Placental pericyte (primary cell): Measurements from ENCODE around the genes OR6C4, CDK2 and ATP5F1B.

DNA sequence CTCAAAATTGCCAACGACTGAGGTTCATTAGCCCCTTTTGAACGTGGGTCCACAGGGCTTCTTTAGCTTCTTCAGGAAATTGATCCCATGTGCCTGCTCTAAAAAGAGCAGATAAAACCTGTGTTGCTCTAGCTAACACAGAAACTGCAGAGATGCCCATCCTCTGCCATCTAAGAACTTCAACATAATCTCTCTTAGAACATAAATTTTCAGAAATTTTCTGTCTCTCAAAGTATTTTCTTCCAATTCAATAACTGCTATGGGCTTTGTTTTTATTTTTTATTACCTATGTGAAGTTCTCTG lies at the start of gene OR6C4:
OR6C4 (plus strand) TSS at position 151 of the 303 bp plus-strand sequence.
- CAGE, long polyA plus RNA = no peak

- CAGE, long polyA plus RNA = no peak
Measured at GRCh38 chr12:55646078-55646889, 9.6 kb downstream of the OR10P1 start.

- CAGE, long polyA plus RNA = no peak
Measured at GRCh38 chr12:55715141-55715710, 620 bp upstream of the BLOC1S1 start.

GRCh38 chr12:55737687-55738919 lies 4.8 kb upstream of the GDF11 start:
- CAGE, long polyA plus RNA = no peak

GRCh38 chr12:55958163-55958415 lies 7.8 kb downstream of the PMEL start:
- CAGE, long polyA plus RNA = no peak

DNA sequence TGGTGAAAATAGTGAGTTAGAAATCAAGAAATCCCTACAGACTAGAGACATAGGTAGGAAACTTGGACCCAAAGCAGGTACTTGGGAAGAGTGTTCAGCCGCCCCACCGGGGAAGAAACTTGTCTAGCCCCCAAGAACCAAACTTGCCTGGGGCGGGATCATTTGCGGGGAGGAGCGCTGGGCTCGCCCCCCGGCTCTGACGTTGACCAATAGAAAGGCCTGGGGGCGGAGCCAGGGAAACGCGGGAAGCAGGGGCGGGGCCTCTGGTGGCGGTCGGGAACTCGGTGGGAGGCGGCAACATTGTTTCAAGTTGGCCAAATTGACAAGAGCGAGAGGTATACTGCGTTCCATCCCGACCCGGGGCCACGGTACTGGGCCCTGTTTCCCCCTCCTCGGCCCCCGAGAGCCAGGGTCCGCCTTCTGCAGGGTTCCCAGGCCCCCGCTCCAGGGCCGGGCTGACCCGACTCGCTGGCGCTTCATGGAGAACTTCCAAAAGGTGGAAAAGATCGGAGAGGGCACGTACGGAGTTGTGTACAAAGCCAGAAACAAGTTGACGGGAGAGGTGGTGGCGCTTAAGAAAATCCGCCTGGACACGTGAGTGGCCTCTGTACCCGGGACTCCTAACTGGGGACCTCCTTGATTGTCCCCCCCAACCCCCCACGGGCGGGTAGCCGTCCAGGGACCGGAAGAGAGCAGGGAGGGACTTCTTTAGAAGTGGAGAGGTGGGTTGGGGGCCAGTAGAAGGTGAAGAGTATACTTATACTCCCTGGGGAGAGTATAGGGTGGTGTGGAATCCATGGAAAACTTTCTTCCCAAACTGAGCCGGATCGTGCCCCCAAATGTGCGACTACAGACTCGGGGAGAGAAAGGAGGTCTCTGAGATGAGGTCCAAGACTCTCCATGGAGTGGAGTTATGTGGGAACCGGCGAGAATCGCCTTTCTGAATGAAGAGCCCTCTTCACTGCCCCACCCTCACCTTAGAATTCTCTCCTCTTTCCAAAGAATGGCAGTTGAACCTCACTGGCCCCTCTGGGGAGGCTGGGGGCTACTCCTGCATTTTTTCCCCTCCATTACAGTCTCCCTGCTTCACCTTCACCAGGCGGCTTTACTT lies at the start of gene CDK2:
CDK2 (plus strand) TSS at position 300 of the 1,111 bp plus-strand sequence.
- CAGE, long polyA plus RNA = no peak

DNA sequence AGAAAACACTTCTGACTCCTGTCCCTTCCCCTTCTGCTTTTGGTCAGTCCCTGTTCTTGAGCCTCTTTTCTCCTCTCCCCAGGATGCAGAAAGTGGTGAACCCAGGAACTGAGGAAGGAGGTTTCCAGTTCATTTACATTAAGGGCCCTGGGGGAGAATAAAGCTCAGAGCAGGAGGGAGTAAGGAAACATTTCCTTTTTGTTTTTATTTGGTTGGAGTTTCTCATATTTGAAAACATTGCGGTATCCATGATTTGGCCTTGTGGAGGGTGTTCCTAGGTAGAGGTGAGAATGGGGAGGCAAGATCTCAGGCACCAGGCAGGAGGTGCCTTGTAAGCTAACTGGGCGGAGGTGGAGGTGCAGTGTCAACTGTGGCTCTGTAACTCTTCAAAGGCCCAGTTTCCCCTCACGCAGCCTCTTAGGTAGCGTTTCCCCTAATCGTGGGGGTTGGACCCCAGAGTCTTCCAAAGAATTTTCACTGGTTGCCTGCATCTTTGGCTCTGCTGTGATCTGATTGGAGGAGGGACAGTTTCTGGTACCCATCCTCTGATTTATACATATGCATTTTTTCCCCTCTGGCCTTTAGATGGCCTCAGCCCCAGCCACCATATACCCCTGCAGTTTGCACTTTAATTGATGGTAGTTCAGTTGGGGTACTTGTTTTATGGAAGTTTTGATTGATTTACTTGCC lies 4.4 kb upstream of the SUOX start:
- CAGE, long polyA plus RNA = no peak

DNA sequence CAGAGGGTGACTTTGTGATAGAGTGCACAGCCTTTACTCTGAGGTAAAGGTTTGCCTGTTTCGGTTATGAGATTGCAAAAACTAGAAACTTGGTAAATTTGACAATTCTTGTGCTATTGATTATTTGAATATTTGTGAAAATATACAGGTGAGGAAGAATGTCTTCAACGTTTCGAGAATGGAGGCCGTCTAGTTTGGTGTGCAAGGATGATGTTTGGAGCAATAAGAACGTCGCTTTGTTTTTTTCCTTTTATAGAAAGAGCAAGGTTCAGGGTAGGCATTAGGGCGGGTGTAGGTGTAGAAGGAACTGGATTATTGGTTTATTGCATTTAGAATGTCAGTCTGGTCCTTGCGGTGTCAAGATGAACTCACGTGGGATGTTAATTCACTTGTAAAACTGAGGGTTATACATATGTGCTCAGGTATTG lies 1.1 kb downstream of the RPS26 start:
- CAGE, long polyA plus RNA = no peak

GRCh38 chr12:56097093-56097397 lies 7.3 kb upstream of the PA2G4 start:
- CAGE, long polyA plus RNA = no peak

- CAGE, long polyA plus RNA = no peak
Measured at GRCh38 chr12:56104854-56105547, 642 bp downstream of the PA2G4 start.

DNA sequence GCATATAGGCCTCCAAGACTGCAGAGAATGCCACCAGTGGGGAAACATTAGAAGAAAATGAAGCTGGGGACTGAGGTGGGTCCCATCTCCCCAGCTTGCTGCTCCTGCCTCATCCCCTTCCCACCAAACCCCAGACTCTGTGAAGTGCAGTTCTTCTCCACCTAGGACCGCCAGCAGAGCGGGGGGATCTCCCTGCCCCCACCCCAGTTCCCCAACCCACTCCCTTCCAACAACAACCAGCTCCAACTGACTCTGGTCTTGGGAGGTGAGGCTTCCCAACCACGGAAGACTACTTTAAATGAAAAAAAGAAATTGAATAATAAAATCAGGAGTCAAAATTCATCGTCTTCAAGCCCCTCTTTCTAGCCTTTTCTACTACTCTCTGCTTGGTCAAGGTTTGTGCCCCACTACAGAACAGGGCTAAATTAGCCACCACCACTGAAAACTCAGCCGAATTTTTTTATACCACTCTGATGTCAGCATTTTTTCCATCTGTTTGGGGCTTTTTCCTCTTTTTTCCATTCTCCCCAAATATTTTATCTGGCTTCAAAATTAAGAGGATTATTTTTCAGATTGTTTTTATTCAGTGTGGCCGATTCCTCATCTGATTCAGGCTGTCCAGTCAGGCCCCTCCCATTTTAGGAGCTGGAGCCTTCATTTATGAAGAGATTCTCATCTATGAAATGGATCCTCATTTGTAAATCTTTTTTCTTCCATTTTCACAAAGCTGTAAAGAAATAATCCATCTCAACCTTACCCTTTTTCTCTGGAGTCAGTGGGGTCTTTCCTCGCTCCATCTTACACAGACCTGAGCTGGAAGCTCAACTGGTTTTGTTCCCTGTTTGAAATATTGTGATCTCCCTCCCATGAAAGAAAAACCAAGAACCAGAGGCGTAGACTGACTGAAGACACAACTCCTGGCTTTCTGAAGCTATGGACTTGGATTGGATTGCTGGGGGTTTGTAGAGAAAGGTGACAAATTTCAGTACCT lies 3.3 kb upstream of the RPL41 start:
- CAGE, long polyA plus RNA = no peak

- CAGE, long polyA plus RNA = no peak
Measured at GRCh38 chr12:56154153-56154935, 2.0 kb downstream of the MYL6B start.

- CAGE, long polyA plus RNA = no peak
Measured at GRCh38 chr12:56157115-56157607, 998 bp upstream of the MYL6 start.

DNA sequence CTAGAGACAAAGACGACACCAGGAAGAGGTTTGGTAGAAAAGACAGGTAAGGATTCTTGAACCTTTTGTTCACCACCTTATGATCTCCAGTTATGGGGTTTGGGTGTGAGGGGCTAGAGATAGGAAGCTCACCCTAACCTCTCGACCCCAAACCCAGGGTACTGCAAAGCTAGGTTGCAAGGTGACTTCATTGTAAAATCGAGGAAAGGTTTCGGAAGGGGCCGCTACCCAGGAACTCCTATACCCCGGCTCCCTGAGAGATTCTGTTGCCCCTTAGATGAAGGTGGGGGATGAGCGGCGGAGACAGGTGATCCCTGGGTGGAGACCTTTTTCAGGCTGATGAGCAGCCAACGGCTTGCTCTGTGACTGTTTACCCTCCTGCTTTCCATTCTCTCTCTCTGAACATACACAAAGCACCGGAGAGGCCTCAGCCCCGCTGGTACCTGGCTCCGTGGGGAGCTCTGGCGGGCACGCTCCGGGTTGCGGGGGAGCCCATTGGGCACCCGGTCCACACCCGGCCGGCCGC lies 712 bp downstream of the SMARCC2 start:
- CAGE, long polyA plus RNA = no peak

GRCh38 chr12:56228821-56229700 lies 790 bp upstream of the SLC39A5 start:
- CAGE, long polyA plus RNA = no peak

GRCh38 chr12:56571121-56571669 lies 49.6 kb downstream of the RBMS2 start:
- CAGE, long polyA plus RNA = no peak

- CAGE, long polyA plus RNA = no peak
Measured at GRCh38 chr12:56634839-56635448, 4.8 kb upstream of the BAZ2A start.

GRCh38 chr12:56642259-56642934 lies 3.4 kb downstream of the ATP5F1B start:
- CAGE, long polyA plus RNA = no peak

- CAGE, long polyA plus RNA = no peak
Measured at GRCh38 chr12:56644733-56645182, 1.0 kb downstream of the ATP5F1B start.

DNA sequence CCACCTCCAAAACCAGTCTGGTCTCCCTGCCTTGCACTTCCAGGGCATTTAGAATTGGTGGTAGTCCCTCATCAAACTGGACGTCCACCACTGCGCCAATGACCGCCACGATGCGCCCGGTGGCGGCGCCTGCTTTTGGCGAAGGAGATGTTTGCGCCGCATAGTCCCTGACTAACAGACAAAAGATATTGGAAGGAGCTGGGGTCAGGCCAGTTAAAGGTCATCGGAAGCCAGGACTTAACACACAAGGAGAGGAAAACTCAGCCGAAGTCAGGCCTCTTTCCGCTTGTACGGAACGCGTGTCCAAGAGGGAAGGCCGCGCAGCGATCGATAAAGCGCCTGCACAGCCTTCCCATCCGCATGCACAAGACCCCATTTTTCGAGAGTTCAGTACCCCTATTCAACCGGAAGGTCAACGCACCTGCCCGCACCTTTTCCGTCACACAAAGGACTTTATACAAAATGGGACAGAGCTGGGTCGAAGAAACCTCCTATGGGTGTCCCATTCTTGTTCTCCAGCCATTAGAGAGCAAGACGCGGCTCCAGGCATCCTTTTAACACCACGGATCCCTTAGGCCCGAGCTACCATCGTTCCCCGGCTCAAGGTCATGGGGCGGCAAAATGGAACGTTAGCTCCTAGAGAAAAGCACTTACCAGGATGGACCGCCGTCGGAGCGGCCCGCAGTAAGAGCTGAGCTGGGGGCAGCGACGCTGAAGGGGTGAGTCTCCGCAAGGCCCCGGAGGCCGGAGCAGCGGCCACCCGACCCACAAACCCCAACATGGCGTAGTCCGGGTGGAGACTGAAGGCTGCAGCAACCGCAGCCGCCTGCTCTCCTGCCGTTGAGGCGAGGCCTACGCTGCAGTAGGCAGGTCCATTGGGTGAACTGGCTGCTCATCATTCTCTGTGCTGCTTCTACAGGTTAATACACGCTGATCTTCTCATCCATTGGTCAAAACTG lies at the start of gene ATP5F1B:
ATP5F1B (minus strand) TSS at position 802 of the 959 bp plus-strand sequence.
- CAGE, long polyA plus RNA = no peak